Diencephalon (tissue), 2 donors: ENCODE measurements around a stretch of chr9.

DNA sequence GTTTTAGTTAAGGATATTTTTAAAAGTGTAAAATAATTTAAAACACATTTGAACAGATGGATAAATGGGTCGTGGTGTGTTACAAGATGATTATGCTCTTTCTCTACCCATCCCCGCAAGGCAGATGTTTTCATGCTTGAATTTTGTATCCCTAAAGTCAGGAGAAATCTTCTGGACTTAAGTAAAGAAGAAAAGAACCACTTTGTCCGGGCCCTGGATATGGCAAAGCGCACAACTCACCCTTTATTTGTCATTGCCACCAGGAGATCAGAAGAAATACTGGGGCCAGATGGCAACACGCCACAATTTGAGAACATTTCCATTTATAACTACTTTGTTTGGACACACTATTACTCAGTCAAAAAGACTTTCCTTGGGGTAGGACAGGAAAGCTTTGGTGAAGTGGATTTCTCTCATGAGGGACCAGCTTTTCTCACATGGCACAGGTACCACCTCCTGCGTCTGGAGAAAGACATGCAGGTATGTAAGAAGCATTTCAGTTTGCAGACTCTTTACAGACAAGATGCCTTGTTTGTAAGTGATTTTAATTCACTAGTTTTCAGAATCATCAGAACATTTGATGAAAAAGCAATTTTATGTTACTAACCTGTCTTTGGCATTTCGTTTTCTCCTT lies 2.3 kb downstream of the TYRP1 start:
- RAMPAGE, long total RNA, result no peak

- RAMPAGE, long total RNA, result no peak
These were observed 139.8 kb downstream of the MPDZ start for GRCh38 chr9:13139481-13140380.

DNA sequence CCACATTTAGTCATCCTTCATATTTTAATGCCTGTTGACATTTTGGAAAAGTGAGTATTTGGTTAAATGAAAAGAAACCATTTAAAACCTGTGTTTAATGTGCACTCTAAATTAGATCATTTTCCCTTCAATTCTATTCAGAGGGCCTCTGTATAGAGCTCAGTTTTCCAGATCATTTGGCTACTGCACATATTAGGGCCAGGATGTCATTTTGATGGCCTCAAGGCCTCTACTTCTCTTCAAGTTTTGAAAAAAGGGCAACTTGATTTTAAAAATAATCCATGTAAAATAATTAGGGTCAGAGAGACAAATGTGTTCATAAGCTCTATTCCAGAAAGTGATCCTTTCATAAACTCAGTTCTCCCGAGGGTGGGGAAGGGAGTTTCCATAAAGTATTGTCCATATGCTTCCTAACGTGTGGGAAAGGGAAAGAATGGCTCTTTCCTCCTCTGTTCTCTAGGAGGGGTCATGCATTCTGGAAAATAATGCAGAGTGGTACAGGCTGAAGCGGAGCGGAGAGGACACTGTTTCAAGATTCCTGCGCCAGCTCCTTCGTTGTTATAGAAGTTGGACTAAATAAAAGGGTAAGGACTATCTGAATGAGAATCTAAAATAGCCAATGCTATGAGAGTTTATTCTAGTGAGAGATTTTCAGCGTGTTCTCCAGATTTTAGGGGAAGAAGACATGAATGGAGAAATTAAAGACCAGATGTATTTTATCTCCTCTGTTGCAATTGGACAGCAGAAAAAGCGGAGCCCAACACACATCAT lies 166.7 kb upstream of the MPDZ start:
- RAMPAGE, long total RNA, result no peak

- RAMPAGE, long total RNA, result no peak
These were observed 307.2 kb upstream of the MPDZ start for GRCh38 chr9:13586608-13587160.

- RAMPAGE, long total RNA, result no peak
These were observed 286.9 kb downstream of the NFIB start for GRCh38 chr9:14026885-14027602.

GRCh38 chr9:14030856-14031658 lies 282.9 kb downstream of the NFIB start:
- RAMPAGE, long total RNA, result no peak

DNA sequence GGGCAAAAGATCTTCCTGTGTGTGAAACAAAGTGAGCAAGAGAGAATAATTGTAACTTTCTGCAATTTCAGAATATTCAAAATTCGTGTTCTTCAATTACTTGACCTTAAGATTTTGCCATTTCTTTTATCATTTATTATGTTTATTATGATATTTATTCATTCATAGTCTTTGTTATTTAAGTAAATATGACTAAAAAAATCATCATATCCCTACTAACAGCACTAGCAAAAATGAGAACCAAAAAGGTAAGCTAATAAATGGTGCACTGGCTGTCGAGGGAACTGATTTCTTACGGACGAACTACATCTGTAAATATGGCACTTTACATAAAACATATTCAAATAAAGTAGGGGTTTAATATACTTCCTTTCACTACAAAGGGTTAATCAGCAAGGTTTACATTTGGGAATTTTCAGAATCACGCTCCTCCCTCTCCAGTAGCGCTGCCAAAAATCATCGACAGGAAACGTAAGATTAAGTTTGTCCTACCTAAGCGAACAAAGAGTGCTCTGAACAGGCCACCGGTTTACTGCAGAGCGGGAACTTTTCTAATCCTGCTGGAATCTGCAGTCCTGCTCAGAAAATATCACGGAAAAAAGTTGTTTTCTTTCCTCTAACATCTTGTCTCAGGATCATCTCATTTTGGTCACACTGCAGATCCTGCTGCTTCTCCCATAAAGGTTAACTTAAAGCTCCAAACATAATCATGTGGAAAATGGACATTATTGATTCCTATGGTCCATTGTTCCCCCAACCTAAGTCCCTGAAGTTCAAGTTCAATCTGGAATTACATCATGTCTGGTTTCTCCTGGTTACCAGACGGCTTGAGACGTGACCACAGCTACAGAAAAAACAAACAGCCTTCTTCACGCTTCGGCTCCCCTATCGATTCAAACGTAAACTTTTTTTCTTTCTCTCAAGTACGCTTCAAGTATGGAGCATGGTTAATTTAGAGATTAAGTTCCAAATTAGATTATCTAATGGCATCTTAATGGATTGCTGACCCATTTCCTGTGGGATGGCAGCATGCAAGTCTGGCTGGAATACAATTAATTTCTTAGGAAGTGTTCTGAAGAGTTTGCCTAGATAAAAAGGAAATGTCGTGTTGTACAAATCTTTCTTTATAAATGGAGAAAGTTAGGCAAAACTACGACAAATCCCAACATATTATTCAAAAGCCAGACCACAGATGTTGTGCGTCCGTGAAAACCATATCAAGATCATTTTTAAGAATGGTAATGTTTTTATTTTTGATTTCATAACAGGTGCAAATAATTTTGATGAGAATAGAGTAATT lies 217.6 kb downstream of the NFIB start:
- RAMPAGE, long total RNA, result no peak

DNA sequence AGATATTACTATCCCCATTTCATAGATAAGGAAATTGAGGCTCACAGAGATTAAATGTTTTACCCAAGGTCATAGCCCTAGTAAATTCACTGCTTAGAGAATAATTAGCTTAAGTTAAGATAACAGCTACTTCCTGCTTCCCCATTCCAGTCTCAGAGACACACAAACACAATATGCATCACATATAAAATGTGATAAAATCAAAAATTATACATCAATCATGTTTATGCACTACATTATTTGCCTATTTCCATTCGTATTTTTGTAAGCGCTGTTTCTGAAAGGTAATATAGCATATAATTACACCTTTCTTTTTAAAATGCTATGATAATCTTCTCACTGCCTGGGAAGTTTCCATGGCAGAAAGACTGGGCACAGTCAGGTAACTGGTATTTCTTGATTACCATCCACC lies 101.1 kb downstream of the NFIB start:
- RAMPAGE, long total RNA, result no peak

DNA sequence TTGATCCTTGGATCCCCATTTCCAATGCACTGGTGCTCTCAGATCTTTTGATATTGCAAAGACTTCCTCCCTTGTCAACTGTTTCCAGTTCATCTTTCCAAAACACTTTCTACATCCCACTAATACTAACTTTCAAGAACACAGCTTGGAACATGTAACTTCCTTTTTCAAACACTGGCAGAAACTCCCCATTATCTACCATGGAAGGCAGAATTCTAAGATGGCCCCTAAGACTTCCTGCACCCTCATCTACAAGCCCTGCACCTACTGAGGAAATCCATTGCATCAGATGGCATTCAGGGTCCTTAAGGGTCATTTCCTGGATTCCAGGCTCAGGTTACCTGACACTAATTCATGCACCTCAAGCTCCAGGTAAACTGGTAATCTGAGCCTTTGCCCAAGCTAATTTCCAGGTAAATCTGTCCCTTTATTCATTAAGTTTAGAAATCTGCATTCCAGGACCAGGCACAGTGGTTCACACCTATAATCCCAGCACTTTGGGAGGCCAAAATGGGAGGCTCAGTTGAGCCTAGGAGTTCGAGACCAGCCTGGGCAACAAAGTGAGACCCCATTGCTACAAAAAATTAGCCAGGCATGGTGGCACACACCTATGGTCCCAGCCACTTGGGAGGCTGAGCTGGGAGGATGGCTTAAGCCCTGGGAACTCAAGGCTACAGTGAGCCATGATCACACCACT lies 91.7 kb downstream of the NFIB start:
- RAMPAGE, long total RNA, result no peak

DNA sequence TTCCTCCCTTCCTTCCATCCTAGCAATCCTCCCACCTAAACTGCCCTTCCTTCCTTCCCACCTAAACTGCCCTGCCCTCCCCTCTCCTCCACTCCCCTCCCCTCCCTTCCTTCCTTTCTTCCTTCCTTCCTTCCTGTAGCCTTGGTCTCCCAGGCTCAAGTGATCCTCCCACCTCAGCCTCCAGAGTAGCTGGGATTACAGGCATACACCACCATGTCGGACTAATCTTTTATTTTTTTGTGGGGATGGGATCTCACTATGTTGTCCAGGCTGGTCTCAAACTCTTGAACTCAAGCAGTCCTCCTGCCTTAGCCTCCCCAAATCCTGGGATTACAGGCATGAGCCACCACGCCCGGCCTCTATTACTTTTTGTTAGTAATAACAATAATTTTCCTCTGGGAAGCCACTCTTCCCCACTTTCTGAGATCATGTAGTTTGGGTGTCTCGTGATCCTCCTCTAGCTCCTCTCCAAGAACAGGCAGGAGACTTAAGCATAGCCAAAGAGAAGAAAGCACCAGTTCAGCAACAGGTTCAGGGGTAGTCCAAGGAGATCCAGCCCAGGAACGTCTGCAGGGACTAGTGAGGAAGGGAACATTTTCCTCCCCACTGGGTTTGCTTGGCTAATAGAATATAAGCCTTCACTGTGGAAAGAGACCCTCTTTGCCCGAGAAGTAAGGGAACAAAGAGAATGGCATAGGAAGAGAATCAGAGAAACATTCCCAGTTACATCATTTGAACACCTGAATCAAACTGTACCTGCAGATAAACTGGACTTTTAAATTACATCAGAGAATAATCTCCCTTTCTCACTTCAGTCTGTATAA lies 65.5 kb downstream of the NFIB start:
- RAMPAGE, long total RNA, result no peak

DNA sequence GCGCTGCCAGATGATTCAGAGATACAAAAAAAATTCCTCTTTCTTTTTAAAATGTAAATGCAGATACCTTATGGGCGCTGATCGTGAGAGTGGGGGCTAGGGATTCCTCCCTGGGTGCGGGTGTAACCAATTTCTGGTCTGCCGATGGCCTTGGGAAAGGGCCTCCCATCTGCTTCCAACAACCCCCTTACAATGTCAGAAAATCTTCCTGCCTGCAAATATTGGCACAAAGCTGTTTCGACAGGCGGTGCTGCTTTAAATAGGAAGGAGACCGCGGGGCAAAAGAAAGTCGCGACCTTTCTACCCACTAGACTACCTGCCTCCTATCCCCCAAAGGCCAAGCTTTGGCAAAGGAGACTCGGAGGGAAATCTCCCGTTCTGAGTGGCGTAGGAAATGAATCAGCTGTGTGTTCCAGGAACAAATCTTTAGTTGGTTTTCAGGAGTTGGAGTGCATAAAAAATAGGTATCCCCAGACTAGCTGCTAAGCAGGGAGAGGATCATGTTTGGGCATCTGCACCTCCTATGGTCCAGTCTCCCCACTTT lies 36.8 kb upstream of the NFIB start:
- RAMPAGE, long total RNA, result no peak

- RAMPAGE, long total RNA, result no peak
These were observed 58.7 kb upstream of the NFIB start for GRCh38 chr9:14372490-14373189.

GRCh38 chr9:14647563-14648458 lies 45.4 kb downstream of the ZDHHC21 start:
- RAMPAGE, long total RNA, result no peak

GRCh38 chr9:15469759-15470435 lies 40.9 kb downstream of the PSIP1 start:
- RAMPAGE, long total RNA, result no peak

DNA sequence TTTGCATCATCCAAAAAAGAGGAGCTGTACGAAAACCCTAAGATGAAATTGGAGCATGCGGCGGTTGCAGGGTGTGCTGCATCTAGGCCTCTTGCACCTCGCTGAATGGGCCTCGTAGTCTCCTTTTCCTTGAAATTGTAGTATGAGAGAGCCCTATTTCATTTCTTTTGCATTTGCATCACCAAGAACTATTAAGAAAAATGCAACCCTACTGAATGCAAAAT lies 586 bp upstream of the PSIP1 start:
- RAMPAGE, long total RNA, result no peak

- RAMPAGE, long total RNA, result no peak
These were observed 3.0 kb upstream of the PSIP1 start for GRCh38 chr9:15513854-15514097.

DNA sequence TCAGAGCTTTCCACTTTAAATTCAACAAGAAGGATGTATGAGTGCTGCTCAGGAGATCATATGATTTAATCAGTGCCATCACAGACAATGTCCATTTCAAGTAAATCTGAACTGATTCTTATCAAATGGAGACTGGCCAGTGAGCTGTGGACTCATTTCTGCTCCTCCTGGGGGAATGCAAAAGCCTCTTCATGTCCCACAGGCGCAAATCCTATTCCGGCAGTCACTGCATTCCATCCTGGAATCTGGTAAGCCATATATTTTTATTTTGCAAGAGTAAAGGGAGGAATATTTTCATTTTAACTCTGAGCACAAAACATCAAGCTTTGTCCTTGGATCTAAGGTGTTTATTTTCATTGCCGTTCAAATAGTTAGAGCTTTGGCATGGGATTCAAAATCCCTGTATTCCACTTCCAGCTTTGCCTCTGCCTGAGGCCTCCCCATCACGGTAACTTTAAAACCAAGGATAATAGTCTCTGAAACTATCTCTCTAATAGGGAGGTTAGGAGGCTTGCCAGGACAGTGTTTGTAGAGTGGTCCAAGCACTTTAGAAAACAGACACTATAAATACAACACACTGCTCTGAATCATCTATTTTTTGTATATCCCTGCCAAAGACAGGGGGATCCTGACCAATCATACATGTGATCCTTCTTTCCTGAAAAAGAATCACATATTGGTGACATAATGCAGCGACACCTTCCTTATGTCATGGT lies 327.0 kb downstream of the BNC2 start:
- RAMPAGE, long total RNA, result no peak

- RAMPAGE, long total RNA, result no peak
These were observed 155.9 kb downstream of the CNTLN start for GRCh38 chr9:17290634-17291163.

DNA sequence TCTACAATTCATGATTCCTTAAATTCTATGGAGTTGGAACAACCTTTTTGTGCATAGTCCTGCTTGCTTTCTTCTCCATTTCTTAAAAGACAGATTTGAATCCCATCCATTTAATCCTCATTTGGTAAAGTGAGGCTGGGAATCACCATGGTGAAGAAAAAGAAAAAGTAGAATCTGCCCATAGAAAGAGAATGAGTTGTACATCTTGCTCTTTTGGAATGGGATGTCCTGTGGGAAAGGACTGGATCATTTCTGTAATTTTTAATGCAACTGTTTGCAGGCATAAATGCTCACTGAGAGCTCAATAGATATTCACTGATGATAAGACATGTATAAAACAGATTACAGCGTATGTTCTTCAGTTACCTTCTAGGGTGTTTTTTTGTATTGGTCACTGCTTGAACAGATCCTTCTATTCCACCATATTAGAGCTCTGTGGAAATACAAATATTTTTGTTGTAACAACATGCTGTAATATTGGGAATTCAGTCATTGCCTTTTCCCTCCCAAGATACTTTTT lies 21.2 kb upstream of the SH3GL2 start:
- RAMPAGE, long total RNA, result no peak

GRCh38 chr9:19048683-19049169 lies 501 bp upstream of the RRAGA start:
- RAMPAGE, long total RNA, result no peak